Measurements from ENCODE around the genes ZNF157, ZNF41, SPACA5B, FTSJ1, OTUD5 and GRIPAP1.

- PRO-cap: bidirectional peak, plus-strand start at chrX:47233456, minus-strand start at chrX:47233350; bidirectional peak, plus-strand start at chrX:47233823, minus-strand start at chrX:47233644
- RAMPAGE, long total RNA, 2 experiments: no peak in any of the 2 experiments
These were observed 636 bp downstream of the USP11 start for GRCh38 chrX:47233202-47234088.

DNA sequence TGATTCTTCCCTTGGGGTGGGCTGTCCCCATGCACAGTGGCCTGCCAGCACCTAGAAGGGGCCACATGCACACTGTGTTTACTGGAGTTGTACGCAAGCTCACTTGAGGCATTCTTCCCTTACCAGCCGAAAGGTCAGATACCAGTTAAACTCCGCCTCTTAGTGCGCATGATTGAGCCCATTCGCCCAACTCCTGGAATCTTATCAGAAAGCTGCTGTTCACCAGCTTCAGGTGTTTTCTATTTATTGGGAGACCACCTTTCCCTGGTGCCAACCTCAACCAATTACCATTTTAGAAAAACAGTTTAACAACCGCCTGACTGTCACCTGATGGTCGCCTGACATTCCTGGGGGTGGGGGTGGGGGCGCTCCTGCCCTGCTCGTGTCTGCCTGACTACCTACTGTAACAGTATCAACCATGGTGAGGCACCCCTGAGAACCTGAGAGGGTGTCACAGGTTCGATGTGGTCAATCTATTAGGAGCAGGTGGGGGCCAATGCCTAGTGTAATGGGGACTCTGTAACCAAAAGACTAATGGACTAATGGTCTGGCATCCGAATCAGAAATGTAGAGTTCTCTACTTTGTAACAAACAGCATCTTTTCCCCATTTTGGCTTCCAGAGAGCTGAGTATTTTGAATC, 58.4 kb upstream of the ZNF157 start:
- PRO-cap: no peak
- RAMPAGE, long total RNA, 2 experiments: no peak in any of the 2 experiments

GRCh38 chrX:47370154-47370657, at the start of gene ZNF157:
ZNF157 (plus strand) TSS chrX:47370578.
- PRO-cap: no peak
- RAMPAGE, long total RNA, 2 experiments: no peak in any of the 2 experiments

- PRO-cap: bidirectional peak, plus-strand start at chrX:47482654, minus-strand start at chrX:47482541; bidirectional peak, plus-strand start at chrX:47482854, minus-strand start at chrX:47482928; bidirectional peak, plus-strand start at chrX:47483277, minus-strand start at chrX:47483177
- RAMPAGE, long total RNA, 2 experiments: start-site peak on the plus strand in 1 of 2 experiments, at chrX:47482649-47483277 at its widest, 5 reads per replicate; start-site peak on the minus strand in 1 of 2 experiments, at chrX:47483142-47483237 at its widest, 58 reads per replicate
These were observed at the start of gene ZNF41 for GRCh38 chrX:47482377-47483444. ZNF41 (minus strand) TSS chrX:47483222.

- PRO-cap: no peak
- RAMPAGE, long total RNA, 2 experiments: no peak in any of the 2 experiments
These were observed 3.0 kb downstream of the TIMP1 start for GRCh38 chrX:47584988-47585928.

DNA sequence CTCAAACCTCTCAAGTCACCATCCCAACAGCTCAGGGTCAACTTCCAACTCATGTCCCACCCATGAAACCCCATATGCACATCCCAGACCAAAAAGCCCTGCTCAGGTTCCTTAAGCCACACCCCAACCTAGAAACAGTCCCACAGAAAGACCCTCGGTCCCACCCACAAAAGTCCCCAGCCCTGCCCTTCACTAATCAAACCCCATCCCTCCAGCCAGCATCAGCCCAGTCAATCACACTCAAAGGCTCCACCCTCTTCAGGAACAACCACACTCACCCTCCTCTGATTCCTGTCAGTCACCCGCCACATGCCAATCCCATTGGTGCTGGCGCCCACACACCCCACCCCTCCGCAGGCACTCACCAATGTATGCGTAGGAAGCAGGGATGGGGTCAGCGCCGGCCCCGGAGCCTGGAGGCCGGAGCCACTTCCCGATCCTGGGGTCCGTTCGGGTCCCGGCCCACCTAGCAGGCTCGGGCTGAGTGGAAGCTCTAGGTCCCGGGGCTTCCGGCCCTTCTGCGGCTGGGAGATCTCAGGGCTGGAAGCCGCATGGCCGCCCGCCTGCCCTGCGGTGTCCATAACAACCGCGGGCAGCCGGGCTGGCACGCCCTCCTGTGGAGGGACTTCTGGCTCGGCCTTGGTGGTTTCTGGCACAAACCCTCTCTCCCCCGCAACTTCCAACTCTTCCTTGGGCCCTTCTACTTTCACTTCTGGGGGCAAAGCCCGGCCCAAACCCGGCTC, 7.8 kb upstream of the CFP start:
- PRO-cap: no peak
- RAMPAGE, long total RNA, 2 experiments: no peak in any of the 2 experiments

- PRO-cap: no peak
- RAMPAGE, long total RNA, 2 experiments: no peak in any of the 2 experiments
These were observed at the start of gene SPACA5B for GRCh38 chrX:48130217-48130847. SPACA5B (plus strand) TSS chrX:48130626.

GRCh38 chrX:48475975-48476697, at the start of gene FTSJ1:
FTSJ1 (plus strand) TSS chrX:48476199.
- PRO-cap: bidirectional peak, plus-strand start at chrX:48476234, minus-strand start at chrX:48475872; unidirectional peak, plus-strand start at chrX:48476327
- RAMPAGE, long total RNA, 2 experiments: start-site peak on the plus strand in 1 of 2 experiments, at chrX:48476219-48476332 at its widest, 24 to 33 reads per replicate

GRCh38 chrX:48477078-48477497, 1.1 kb downstream of the FTSJ1 start:
- PRO-cap: no peak
- RAMPAGE, long total RNA, 2 experiments: no peak in any of the 2 experiments

GRCh38 chrX:48686692-48686976, 3.0 kb downstream of the WAS start:
- PRO-cap: no peak
- RAMPAGE, long total RNA, 2 experiments: no peak in any of the 2 experiments

- PRO-cap: no peak
- RAMPAGE, long total RNA, 2 experiments: no peak in any of the 2 experiments
These were observed 11.1 kb downstream of the SUV39H1 start for GRCh38 chrX:48707338-48708294.

GRCh38 chrX:48909591-48910390, 1.7 kb downstream of the SLC35A2 start:
- PRO-cap: no peak
- RAMPAGE, long total RNA, 2 experiments: no peak in any of the 2 experiments

- PRO-cap: no peak
- RAMPAGE, long total RNA, 2 experiments: no peak in any of the 2 experiments
These were observed 456 bp downstream of the SLC35A2 start for GRCh38 chrX:48910863-48911517.

DNA sequence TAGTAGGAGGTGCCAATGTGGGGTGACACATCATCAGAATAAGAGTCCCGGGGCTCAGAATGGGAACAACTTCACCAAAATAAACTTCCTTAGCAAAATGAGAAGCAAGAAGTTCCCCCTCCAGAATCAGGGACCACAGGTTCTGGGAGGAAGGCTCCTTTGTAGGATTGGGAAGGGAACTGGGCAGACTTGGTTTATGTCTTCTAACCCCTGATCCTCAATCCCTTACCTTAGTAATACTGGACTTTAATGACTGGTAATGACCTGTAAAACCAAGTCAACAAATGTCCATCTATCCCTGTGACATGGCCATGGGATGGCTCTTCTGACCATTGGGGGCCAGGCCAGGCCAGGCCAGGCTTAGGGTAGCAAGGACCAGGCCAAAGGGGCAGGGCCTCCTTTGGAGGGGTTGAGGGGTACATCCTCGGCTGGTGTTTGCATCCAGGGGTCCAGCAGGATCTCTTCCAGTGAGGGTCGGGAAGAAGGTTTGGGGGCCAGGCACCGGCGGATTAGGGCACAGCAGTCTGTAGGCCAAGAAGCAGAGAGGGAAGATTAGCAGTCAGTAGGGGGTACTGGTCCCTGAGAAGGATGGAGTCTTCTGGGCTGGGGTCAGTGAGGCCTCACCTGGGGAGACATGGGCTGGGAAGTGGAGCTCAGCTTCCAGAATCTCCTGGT, 2.5 kb upstream of the SLC35A2 start:
- PRO-cap: no peak
- RAMPAGE, long total RNA, 2 experiments: no peak in any of the 2 experiments

GRCh38 chrX:48957497-48958282, at the start of gene OTUD5:
OTUD5 (minus strand) TSS chrX:48957607.
- PRO-cap: bidirectional peak, plus-strand start at chrX:48957732, minus-strand start at chrX:48957607; bidirectional peak, plus-strand start at chrX:48958154, minus-strand start at chrX:48957880
- RAMPAGE, long total RNA, 2 experiments: no peak in any of the 2 experiments

GRCh38 chrX:48970972-48971642, 537 bp downstream of the KCND1 start:
- PRO-cap: no peak
- RAMPAGE, long total RNA, 2 experiments: no peak in any of the 2 experiments

- PRO-cap: bidirectional peak, plus-strand start at chrX:49002556, minus-strand start at chrX:49002211
- RAMPAGE, long total RNA, 2 experiments: start-site peak on the minus strand in 2 of 2 experiments, at chrX:49002237-49002252 at its widest, 80 to 107 reads per replicate
These were observed at the start of gene GRIPAP1 for GRCh38 chrX:49001938-49002822. GRIPAP1 (minus strand) TSS chrX:49002264.

DNA sequence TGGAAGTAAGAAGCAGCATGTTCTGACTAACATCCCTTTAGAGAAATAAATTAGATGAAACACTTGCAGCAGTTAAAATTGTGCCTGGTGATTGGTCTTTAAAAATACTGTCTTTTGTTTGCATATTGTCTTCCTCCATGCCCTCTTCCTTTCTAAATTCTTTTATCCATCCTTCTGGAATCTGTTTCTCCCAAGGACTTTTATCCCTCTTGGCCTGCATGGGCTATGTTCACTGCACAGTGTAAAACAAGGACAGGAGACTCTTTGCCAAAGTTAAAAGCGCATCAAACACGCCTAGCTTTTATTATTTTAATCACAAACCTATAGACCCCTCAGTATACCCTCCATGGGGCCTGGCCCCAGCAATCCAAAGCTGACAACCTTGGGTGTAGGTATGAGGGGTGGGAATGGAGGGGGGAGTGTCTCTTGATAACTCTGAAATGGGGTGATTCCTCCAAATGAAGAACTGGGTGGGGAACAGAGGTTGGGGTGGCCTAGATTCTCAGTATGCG, 14.6 kb downstream of the TFE3 start:
- PRO-cap: no peak
- RAMPAGE, long total RNA, 2 experiments: no peak in any of the 2 experiments

DNA sequence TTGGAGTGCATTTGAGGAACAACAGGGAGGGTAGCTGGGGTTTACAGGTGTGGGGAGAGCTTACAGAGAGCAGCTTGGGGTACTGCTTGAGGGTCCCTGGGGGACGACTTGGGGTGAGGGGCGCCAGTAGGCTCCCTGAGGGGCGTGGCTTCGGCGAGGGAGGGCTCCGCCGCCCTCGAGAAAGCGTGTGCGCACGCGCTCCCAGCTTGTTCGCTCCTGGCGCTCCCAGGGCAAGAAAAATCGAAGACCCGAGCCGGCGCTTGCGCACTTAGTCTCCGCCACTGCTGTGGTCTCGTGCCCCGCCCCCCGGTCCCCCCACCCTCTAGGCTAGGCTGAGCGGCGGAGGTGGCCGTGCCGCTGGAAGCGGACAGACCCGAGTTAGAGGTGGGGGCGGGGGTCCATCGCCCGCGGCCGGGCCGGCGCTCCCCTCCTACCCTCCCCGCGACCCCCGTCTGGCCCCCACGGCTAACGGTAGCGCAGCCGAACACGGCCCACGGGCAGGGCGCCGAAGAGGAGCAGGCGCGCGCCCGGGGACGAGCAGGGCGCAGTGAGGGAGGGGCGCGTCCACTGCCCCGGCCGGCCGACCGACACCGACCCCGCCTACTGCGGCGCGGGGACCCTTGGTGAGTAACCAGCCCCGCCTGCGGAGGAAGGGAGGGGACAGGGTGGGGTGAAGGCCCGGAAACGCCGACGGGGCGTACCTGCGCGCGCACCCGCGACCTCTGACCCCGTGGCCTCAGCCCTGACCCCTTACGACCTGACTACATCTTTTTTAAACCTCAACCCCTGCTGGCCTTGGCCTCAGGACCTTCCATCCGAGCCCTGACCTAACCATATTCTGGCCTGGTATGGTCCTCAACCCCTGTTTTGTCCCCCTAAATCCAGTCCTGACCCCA, 5.3 kb upstream of the CCDC120 start:
- PRO-cap: bidirectional peak, plus-strand start at position 233 of the sequence, minus-strand start at position 218 of the sequence; unidirectional peak, minus-strand start at position 602 of the sequence
- RAMPAGE, long total RNA, 2 experiments: no peak in any of the 2 experiments

DNA sequence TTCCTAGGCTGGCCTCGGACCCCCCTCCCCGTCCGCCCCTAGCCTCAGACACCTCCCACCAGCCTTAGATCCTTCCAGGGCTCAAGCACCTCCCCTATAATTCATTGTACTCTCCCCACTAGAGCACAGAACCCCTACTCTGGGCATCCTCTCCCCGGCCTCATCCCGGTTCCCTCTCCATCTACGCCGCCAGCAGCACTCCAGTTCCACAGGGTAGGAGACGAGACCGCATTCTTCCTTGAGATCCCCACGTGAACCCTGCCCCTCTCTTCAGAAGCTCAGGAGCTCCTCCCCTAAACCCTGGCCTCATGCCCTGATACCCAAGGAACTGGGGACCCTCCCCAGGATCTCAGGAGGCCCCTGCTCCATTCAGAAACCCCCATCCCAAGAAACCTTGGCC, 1.2 kb downstream of the PRICKLE3 start:
- PRO-cap: no peak
- RAMPAGE, long total RNA, 2 experiments: no peak in any of the 2 experiments